SJCRH30 (cell line): ENCODE measurements around a stretch of chr11.

GRCh38 chr11:94238269-94238830 is 66.0 kb upstream of the IZUMO1R start:
- RAMPAGE, long total RNA, result no peak

DNA sequence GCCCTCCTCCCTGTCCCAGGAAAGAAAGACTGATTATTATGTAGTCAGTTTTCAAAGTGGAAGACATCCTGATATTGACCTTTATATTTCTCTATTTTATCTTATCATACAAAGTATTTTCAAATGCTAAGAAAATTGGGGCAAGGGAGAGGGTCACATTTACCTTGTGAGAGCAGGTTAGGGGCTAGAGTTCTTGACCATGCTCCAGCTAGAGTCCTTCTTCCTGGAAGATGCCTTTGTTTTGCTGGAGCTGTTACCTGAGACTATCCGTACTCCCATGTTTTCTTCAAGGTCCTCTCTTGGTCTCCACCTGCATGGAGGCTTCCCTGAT is 24.6 kb downstream of the PIWIL4 start:
- RAMPAGE, long total RNA, result no peak

DNA sequence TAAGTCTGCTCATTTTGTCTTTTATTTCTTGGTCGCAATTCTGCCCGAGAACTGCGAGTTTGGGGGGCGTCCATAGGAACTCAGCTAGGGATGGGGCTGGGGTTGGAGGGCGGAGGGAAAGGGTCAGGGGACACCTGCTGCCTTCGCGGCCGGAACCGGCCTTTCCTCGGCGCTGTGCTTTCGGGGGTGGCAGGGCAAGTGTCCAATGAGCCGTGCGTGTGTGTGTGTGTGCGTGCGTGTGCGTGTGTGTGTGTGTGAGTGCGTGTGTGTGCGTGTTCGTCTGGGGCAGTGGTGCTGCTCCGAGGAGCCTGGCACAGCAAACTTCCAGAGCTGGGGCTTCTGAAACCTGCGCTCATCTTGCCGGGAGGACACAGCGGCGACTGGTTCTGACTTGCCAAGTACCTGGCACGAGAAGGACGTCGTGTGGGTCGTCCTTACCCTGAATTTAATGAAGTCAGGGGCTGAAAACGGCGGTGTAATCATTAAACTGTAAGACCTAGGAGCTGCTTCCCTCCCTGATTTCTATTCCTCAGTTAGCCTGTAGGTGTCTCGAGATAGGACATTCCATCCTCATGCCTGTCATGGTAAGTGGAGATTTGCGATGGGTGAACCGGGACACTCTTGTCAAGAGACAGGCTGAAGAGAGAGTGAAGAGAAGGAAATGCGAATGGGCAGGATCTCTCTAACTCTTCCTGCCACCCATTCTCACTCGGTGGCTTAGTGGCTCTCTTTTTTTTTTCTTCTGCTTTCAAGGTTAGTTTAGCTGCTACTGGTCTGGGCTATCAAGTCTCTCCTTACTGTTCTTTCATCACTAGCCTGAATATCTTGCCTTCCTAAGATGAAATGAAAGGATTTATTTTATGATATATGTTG is 26.9 kb upstream of the AMOTL1 start:
- RAMPAGE, long total RNA, result no peak

- RAMPAGE, long total RNA, result no peak
These were observed 20.7 kb upstream of the AMOTL1 start for GRCh38 chr11:94747137-94748127.

DNA sequence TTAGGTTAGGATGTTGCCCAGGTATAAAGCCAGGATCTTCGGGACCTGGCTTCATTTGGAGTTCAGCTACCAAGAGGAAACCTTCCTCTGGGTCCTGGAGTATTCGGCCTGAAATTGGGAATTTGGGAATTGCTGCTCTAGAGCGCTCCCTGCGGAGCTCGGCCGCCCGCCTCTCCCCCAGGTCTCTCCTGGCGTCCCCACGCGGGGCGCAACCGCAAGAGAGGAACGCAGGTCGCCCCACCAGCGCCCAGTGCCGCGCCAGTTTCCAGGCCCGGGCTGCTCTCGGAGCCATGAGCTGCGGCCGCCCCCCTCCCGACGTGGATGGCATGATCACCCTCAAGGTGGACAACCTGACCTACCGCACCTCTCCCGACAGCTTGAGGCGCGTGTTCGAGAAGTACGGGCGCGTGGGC is 12.2 kb downstream of the KDM4E start:
- RAMPAGE, long total RNA, result no peak

- RAMPAGE, long total RNA, result no peak
These were observed 38.9 kb downstream of the ENDOD1 start for GRCh38 chr11:95128565-95128963.

DNA sequence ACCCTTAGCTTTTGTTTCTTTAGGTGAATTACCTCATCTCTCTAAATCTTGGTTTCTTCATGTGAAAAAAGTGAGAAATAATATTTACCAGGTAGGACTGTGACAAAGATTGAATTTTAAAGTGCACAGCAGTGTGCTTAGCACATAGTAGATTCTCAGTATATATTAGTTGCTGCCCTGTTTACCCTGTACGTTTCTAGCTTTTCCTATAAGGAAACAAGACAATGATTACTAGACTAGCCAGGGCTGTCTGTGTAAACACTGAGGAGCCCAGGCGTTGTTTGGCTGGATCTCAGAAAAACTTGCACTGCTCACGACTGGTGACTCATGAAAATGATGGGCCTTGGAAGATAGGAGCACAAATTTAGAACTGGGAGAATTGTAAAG is 277.0 kb downstream of the FAM76B start:
- RAMPAGE, long total RNA, result no peak

- RAMPAGE, long total RNA, result no peak
These were observed 199.2 kb downstream of the FAM76B start for GRCh38 chr11:95590424-95590839.

GRCh38 chr11:95788212-95788854 is 1.2 kb downstream of the FAM76B start:
- RAMPAGE, long total RNA, result no peak

DNA sequence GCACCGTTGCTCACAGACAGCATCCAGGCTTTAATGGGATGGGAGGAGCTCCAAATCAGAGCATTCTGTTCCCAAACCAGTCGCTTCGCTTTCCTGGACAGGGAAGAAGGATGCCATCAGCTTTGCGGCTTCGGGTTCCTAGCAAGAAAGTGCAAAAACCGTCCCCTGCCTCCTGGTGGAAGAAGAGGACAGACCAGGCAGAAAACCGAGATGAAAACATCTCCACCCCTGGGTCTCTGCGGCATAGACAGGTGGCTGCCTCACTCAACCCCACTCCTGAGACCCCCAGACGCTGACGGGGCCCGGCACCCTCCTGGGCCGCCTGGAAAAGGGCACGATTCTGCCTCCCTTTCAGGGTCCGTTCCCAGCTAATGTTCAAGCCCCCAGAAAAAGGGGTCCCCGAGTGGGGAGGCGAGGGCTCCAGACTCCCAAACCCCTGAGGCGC is 705 bp downstream of the FAM76B start:
- RAMPAGE, long total RNA, result no peak

GRCh38 chr11:95795564-95796100 is 5.3 kb downstream of the CEP57 start:
- RAMPAGE, long total RNA, result no peak

DNA sequence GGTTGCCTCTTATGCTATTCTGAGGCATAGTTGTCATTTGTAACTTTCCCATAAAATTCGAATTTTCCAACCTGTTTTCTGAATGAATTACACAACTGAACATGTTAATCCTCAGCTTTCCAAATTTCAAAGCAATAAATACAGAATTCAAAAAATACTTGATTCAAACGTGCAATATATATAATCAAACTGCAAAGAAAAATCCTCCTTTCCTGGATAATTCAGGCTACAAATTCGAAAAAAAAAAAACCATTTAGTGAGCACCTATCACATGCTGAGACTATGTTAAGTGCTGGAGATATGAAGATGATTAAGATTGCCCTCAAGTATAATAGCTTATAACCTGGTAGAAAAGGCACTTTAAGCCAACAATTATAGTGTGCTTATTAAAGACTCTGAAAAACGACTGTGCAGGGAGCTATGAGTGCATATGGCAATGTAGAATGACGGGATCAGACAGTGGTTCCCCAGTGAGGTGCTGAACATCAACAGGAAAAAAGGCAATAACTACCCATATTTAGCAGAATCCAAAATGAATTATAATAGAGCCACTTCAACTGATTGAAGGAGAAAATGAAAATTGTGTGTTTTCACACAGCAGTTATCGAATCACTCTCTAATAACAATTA is 1.5 kb downstream of the MTMR2 start:
- RAMPAGE, long total RNA, result no peak

GRCh38 chr11:96037479-96038030 is 113.6 kb upstream of the MTMR2 start:
- RAMPAGE, long total RNA, result no peak

DNA sequence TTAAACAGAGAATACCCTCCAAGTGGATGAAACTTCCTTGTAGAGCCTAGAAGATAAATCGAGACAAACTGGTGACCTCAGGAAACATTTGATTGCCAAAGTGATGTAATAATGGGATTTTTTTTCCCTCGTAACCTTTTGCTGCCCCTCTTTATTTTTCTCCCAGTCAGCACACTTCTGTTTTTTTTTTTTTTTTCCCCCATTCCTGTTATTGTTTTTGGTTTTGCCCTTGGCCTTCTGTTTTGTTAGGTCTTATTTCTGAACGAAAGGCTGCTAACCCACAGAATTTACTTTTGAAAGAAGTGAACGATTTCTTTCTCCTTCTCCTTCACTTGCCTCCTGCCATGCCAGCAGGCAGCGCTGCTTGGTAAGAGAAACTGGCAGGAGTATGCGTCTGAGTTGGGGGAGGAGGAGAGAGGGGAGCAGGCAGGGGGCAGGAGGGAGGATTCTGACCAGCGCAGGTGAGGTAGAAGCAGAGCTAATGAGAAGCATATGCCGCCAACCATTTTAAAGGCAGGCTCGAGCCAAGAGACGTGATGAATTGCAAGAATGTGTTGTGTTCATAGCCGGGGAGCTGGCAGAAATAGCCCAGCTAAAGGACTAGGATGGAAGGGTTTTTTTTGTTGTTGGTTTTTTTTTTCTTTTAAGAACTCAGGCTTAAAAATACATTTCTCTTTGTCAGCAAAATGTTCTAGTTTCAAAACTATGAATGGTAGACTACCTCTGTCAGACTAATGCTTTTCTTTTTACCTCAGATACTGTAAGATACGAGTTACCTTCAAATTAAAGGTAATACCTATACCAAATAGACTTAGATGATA is 122.0 kb upstream of the MTMR2 start:
- RAMPAGE, long total RNA, result no peak

- RAMPAGE, long total RNA, result no peak
These were observed 152.7 kb upstream of the MTMR2 start for GRCh38 chr11:96076524-96076999.

- RAMPAGE, long total RNA, result no peak
These were observed 186.9 kb downstream of the MAML2 start for GRCh38 chr11:96155726-96156821.

DNA sequence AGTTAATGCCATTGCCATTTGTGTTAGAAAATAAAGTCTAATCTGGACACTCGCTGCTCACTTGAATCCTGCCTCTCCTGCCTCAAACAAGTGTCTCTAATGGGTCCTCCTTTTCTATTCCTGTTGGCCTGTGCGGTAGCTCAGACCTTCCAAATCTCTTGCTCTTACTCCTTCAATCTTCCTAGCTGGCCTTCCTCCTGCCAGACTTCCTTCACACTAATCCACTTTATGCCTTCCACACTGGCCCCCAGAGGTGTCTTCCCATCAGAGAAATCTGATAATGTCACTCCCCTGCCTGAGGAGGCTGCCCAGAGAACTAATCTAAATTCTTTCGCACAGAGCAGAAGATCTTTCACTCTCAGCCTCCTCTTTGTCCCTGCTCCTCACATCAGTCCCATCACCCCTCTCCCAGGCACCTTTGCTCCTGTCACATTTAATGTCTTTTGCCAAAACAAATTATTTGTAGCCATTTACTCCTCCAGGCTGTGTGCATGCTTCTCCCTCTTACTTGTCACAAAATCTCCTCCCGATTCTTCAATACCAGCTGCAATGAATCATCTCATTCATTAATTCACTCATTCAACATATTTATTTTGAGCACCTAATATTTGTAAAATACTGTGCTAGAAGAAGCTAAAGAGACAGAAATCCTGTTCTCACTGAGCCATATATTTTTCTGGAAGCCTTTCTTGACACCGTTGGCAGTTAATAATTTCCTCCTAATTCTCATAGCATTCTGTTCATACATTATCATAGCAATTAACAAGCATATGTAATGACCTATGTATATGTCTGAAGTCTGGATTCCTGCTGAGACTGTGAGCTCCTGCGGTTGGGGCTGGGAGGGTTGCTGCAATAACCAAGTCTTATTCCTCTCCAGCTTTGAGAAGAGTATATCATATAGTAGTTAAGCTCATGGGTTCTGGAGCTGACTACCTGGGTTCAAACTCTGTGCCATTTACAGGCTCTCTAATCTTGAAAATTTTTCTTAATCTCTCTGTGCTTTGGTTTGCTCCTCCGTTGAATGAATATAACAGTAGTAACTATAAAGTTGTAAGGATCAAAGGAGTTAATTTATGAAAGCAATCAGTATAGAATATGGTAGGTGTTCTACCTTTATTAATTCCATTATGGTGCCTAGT is 175.5 kb downstream of the MAML2 start:
- RAMPAGE, long total RNA, result no peak

DNA sequence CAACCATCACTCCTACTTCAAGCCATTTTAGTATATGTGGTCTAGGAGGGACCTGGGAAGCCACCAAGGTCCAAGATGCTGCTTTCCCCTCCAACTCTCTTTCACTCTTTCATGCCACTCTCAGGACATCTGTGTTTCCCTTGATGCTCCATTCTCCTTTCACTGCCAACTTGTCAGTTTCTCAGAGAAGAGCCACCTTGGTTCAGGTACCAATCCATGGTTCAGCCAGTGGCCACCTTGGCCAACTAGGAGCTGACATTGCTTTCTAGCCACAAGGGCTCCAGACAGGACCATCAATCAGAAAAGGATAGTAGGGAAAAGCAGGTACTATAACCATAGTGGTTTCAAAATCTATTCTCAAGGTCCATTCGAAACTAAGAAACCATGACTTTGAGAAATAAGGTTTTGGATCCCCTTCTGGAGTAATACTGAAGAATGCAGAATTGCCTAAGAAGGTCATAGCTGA is 163.3 kb downstream of the MAML2 start:
- RAMPAGE, long total RNA, result no peak

GRCh38 chr11:96197458-96197966 is 145.5 kb downstream of the MAML2 start:
- RAMPAGE, long total RNA, result no peak

GRCh38 chr11:96227198-96227548 is 115.8 kb downstream of the MAML2 start:
- RAMPAGE, long total RNA, result no peak